Peripheral blood mononuclear cell (primary cell): ENCODE measurements around a stretch of chr6.

GRCh38 chr6:141260882-141261384 lies 871.8 kb upstream of the GJE1 start:
- PRO-cap, 8 experiments: no peak in any of the 8 experiments

- PRO-cap, 8 experiments: no peak in any of the 8 experiments
These were observed 255.3 kb upstream of the GJE1 start for GRCh38 chr6:141877357-141877972.

DNA sequence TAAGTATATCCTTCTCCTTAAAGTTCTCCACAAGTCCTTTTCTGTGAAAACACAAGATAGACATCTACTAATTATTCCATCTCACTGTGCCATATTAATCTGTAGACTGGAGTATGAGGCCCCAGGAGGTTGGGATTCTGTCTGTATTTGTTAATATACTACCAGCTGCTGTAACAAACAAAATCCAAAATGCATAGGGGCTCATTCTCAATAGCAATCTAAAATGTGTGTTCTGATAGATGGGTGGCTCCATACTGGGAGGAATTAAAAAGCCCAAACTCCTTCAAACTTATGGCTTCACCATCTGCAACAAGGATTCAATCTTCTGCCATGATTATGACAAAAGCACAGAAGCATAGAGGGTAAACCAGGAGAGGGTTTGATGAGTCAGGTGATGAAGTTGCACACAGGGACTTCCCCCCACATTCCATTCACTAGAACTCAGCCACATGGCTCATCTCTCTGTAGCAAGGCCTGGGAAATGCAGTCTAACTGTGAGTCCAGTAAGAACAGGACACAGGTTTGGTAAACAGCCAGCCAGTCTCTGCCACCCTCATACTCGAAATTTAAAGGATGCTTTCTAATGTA lies 143.0 kb downstream of the HIVEP2 start:
- PRO-cap, 8 experiments: no peak in any of the 8 experiments

- PRO-cap, 8 experiments: no peak in any of the 8 experiments
These were observed 117.8 kb downstream of the HIVEP2 start for GRCh38 chr6:142827166-142827539.

- PRO-cap, 8 experiments: no peak in any of the 8 experiments
These were observed 99.9 kb downstream of the HIVEP2 start for GRCh38 chr6:142844994-142845599.

- PRO-cap, 8 experiments: peak in 8 of 8 experiments; most common minus-strand start chr6:142946346 (in 8)
These were observed 1.1 kb upstream of the HIVEP2 start for GRCh38 chr6:142946246-142946399.

DNA sequence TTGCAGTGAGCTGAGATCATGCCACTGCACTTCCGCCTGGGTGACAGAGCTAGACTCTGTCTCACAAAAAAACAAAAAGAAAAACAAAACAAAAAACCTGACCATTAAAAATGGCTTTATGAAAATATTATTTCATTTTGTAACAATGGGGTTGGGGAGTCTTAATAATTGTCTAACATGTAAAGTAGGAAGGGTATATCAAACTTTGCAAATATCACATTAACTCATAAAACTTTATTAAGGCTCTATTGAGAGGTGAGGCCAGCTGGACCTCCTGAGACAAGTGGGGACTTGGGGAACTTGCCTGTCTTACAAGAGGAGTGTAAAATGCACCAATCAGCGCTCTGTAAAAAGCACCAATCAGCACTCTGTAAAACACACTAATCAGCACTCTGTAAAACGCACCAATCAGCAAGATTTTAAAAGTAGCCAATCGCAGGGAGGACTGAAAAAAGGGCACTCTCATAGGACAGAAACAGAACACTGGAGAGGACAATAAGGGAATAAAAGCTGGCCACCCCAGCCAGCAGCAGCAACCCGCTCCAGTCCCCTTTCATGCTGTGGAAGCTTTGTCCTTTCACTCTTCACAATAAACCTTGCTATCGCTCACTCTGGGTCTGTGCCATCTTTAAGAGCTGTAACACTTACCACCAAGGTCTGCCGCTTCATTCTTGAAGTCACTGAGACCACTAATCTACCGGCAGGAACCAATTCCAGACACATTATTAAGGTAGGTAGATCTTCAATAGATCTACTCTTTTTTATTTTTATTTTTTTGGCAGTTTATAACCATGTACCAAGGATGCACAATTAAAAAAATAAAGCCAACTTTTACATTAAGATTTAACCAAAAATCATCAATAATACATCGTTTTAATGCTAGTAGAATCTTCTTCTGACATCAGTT lies 1.8 kb upstream of the AIG1 start:
- PRO-cap, 8 experiments: no peak in any of the 8 experiments

DNA sequence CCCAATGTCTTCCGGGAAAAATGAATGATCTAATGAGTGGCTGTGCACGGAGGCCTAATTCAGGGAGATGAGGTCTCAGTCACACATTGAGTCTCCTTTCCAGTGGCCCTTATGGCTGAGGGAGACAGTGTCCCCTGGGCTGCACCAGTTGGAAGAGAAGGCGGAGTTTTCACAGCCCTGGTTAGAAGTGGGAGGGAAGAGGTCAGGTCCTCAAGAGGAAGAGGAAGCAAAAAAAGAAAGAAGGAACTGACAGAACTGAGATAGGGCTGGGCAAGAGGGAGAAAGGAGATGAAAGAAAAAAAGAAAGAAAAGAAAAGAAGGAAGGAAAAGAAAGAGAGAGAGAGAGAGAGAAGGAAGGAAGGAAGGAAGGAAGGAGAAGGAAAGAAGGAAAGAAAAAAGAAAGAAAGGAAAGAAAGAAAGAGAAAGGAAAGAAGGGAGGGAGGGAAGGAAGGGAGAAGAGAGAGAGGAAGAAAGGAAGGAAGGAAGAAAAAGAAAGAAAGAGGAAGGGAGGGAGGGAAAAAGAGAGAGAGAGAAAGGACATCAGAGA lies 5.1 kb upstream of the FUCA2 start:
- PRO-cap, 8 experiments: no peak in any of the 8 experiments

DNA sequence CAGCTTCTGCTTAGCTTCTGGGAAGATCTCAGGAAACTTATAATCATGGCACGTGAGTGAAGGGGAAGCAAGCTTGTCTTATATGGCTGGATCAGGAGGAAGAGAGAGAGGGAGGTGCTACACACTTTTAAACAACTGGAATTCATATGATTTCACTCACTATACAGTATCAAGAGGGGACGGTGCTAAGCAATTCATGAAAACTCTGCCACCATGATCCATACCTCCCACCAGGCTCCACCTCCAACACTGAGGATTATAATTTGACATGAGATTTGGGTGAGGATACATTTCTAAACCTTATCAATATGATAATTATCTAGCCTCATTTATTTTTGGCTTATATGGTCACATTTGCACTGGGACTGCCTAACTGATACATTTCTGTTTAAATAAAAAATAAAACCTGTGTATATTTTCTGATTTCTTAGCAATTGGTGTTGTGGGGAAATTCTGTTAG lies 30.1 kb downstream of the PHACTR2 start:
- PRO-cap, 8 experiments: no peak in any of the 8 experiments

DNA sequence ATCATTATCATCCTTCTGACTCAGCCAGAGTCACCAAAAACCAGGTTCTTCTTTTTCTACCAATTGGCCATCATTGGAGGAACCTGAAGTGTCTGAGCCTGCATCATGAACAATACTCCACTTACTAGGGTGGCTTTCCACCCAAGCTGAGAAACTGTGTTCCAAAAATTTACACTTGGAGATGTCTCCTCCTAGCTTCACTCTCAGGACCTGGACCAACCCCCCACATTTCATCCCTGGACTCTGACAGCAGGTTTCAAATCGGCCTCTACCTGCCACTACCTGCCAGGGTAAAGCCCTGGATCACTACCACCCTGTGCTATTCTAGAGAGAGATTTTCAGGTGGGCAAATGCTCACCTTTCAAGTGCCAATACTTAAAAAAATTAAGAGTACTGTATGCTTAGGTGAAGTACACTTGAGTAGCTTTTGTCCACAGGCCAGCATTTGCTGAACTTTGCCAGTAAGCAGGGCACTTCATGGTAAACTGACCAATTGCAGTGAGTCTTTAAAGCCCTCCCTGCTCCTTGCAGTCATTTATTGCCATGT lies 58.7 kb downstream of the PLAGL1 start:
- PRO-cap, 8 experiments: no peak in any of the 8 experiments

- PRO-cap, 8 experiments: no peak in any of the 8 experiments
These were observed 42.0 kb downstream of the PLAGL1 start for GRCh38 chr6:143965940-143966580.

DNA sequence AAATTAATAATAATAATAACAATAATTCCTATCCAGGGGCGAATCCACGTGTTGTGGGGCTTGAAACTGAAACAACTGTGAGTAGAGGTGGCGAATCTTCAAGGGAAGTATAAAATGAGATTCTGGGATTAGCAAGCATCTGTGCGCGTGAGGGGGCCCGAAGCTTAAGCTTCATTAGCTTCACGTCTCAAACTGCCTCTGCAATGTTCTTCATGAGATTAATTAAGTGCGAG lies 30.6 kb downstream of the SF3B5 start:
- PRO-cap, 8 experiments: peak in 3 of 8 experiments; most common plus-strand start position 138 of the sequence (in 2)

GRCh38 chr6:144157870-144158561 lies 7.7 kb downstream of the STX11 start:
- PRO-cap, 8 experiments: peak in 1 of 8 experiments; most common plus-strand start chr6:144158212 (in 1)

DNA sequence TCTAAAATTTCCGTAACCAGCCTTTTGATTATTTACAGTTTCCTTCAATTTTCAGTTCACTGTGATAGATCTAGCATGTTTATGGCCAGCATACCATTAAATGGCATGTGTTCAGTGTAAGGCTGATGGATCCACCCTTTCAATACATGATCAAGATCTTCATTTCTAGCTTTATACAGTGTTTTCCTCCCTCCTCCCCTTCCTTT lies 19.0 kb downstream of the STX11 start:
- PRO-cap, 8 experiments: peak in 4 of 8 experiments; most common plus-strand start position 117 of the sequence (in 3)

- PRO-cap, 8 experiments: no peak in any of the 8 experiments
These were observed 19.7 kb upstream of the UTRN start for GRCh38 chr6:144265305-144265873.

GRCh38 chr6:144336716-144337310 lies 51.7 kb downstream of the UTRN start:
- PRO-cap, 8 experiments: no peak in any of the 8 experiments

DNA sequence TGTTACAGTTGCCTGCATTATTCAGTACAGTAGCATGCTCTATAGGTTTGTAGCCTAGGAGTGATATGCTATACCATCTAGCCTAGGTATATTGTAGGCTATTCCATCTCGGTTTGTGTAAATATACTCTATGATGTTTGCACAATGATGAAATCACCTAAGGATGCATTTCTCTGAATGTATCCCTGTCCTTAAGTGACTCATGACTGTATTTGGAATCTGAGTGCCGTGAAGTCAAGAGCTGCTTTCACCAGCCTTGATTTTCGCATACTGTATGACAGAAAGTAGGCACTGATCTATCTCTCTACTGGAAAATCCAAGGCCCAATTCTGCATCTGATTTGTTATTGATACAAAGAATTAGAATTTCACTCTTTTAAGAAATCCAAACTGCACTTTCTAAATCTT lies 129.9 kb downstream of the UTRN start:
- PRO-cap, 8 experiments: no peak in any of the 8 experiments

DNA sequence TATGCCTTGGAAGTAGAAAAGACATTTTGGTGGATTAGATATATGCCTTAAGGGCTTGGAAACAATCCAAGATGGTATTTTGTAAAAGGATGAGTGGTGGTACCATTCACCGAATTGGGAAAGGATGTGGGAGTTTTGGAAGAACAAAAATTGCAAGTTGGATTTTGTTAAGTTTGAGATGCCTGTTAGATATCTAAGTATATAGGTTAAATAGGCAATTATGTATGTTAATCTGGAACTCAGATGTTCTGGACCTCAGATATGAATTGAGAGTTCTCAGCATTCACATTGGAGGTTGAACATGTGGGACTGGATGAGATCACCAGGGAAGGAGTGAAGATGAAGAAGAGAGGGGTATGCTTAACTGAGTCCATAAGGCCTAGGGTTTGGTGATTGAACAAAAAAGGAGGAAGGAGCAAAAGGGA lies 280.0 kb downstream of the UTRN start:
- PRO-cap, 8 experiments: no peak in any of the 8 experiments

DNA sequence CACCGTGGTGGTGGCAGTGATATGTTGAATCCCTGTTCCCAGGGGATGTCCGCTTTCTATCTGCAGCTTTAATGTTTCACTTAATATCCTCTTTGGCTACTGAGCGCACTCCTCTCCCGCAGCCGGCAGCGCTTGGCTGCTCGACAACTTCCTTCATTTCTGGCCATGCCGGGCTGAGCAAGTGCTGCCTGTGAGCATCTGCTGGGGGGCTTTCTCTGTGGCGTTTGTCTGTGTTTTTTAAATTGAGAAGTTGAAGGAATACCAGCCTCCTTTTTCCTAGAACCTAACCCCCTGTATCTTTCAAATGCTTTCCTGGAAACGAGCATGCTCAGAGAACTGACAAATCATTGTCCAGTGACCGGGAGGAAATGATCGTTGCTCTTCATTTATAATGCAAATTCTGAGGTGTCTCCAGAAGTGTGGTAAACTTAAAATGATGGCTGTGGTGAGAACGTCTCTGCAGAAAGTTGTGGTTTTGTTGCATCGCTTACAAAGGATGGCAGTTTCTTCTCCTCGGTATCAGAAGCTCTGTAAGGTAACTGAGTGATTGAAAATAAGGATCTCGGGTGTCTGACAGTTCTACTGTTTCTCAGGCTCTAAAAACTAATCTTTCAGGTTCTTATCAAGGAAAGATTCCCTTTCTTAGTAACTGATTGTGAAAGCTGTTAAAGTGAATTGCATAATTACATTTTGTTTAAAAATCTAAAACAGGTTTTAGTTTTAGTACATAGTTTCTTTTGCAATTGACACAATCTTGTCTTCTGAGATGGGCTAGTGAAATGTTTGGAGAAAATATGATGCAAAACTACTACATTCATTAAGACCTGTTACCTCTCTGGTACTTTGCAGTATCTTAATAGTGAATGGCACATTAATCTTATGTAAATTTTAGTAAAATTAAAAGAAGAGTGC lies 298.2 kb downstream of the UTRN start:
- PRO-cap, 8 experiments: no peak in any of the 8 experiments

- PRO-cap, 8 experiments: peak in 3 of 8 experiments; most common plus-strand start chr6:144659369 (in 3)
These were observed 374.4 kb downstream of the UTRN start for GRCh38 chr6:144659067-144660341.